Epithelial cell of prostate (primary cell): ENCODE results near the genes COPZ1 and GTSF1.

- RRBS, result 10% methylated on average over 14 of the region's 65 CpGs
Observed at GRCh38 chr12:53965623-53966947, 6.8 kb upstream of the HOXC11 start.

DNA sequence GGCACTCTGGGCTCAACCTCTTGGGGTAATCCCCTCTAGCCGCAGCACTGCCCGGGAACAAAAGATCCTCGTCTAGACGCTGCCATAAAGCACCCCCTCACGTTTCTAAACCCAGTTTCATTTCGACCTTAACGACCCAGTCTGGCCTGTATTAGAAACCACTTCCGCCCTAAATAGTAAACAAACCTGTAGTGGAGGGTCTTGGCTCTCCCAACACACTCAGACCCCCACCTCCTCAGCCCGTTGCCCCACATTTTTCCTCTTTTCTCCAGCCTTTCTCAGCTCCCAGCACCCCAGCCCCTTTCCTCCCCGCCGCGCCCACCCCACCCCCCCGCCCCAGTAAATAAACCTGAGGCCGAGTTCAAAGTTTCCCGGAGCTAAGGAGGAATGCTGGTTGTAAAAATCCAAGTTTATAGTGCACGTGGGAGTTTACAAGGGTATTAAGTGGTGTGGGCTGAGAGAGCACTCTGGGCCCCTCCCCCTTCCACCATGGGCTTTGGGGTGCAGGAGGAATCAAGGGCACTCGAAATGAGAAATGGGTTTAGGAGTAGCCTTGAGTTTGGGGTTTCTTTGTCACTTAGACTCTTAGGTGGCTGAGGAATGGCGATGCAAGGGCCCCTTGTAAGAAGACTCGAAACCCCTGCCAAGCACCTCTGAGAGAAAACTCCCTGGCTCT is 5.4 kb downstream of the HOXC11 start:
- RRBS, result no CpG with 5 or more reads among the region's 19 CpGs

DNA sequence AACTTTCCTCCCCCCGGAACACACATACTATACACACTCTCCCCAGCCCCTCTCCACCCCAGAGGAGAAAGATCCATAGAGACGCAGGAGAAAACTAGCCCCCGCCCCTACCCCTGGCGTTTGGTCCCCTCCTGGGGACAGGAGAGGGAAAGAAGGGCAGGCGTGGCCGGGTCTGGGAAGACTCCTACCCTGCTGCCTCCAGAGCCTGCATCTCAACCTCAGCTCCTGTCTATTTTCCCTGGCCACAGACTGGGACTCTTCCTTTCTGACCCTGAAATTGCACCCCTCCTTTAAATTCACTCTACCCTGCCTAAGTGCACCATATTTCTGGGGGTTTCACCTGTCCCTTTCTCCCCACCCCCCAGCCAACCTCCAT is 1.6 kb upstream of the HOXC9 start:
- RRBS, result no CpG with 5 or more reads among the region's 6 CpGs

GRCh38 chr12:54020930-54021588 is 7.2 kb upstream of the HOXC6 start:
- RRBS, result no CpG with 5 or more reads among the region's 21 CpGs

GRCh38 chr12:54037359-54038593 is 4.9 kb downstream of the HOXC5 start:
- RRBS, result no CpG with 5 or more reads among the region's 17 CpGs

DNA sequence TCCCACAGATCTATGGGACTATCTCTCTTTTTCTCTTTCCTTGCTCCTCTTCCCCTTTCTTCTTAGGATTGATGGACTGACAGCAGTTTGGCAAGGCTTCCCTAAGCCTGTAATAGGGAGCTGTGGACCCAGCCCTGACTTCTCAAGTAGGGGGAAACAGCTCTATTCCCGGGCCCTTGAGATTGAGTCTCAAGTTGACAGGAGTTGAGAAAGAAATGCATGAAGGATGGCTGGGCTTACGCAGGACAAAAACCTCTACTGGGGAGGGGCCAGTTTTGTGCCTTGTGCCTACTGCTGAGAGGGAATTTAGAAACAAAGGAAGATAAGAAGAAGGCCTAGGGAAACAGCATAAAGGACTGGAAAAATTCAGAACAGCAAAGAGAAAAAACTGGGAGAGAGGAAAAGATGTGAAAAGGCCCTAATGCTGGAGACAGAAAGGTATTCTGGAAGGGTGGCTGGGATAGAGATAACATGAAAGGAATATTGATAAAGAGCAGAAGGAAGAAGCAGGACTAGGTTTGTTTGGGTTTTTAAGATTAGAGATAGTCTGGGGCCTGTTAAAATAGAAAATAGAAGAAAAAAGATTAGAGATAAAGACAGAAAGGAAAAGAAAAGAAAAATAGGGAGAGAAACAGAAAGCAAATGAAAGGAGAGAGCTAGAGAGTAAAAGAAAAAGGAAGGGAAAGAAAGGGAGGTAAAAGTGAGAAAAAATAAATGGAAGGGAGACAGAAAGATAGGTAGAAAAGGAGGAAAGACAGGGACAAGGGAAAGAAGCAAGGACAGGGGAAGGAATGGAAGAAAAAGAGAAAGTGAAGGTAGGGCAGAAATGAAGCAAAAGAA is 60.1 kb downstream of the SMUG1 start:
- RRBS, result no CpG with 5 or more reads among the region's 2 CpGs

- RRBS, result no CpG with 5 or more reads among the region's 12 CpGs
Observed at GRCh38 chr12:54135212-54136070, 53.3 kb downstream of the SMUG1 start.

GRCh38 chr12:54196305-54196799 is 7.6 kb upstream of the SMUG1 start:
- RRBS, result no CpG with 5 or more reads among the region's 9 CpGs

- RRBS, result no CpG with 5 or more reads among the region's 4 CpGs
Observed at GRCh38 chr12:54262406-54263060, 17.4 kb downstream of the CBX5 start.

GRCh38 chr12:54298972-54299564 is 1.7 kb downstream of the NFE2 start:
- RRBS, result no CpG with 5 or more reads among the region's 3 CpGs

GRCh38 chr12:54325040-54325780 is at the start of gene COPZ1:
Gene COPZ1, plus strand, starts transcription at chr12:54325131.
- RRBS, result 0% methylated on average over 3 of the region's 22 CpGs

DNA sequence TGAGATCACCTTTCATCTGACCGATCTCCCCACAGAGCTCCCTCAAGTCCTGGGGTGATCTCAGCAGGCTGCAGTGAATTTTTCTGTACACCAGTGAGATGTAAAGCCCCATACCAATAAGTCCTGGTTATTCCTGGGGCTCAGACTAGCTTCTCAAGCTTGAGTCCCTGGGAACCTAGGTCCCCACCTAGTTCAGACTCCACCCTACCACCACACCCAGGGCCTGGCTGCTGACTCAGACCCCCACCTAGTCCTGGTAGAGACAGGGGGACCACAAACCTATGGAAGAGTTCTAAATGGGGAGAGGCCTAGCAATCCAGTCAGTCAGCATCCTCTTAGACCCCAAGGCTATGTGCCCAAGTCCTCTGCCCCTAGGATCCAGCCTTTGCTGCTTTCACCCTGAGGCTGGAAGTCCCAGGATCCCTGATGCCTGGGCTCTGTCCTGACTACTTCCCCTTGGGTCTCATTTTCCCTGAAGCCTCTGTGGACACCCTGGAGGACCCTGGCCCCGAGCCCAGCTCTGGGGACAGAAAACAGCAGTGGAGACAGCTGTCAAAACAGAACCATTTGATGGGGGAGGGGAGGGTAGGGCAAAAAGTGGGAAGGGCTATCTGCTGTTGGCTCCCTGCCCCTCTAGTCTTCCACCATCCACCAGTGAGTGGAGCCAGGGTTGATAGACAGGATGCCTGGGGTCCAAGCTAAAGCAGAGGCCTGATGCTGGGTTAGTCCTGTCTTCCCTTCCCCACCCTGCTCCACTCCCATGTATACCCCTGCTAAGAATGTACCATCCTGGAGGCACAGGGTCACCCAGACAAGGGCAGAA is 10.1 kb upstream of the GPR84 start:
- RRBS, result no CpG with 5 or more reads among the region's 2 CpGs

- RRBS, result no CpG with 5 or more reads among the region's 2 CpGs
Observed at GRCh38 chr12:54375174-54375605, 9.3 kb downstream of the ZNF385A start.

DNA sequence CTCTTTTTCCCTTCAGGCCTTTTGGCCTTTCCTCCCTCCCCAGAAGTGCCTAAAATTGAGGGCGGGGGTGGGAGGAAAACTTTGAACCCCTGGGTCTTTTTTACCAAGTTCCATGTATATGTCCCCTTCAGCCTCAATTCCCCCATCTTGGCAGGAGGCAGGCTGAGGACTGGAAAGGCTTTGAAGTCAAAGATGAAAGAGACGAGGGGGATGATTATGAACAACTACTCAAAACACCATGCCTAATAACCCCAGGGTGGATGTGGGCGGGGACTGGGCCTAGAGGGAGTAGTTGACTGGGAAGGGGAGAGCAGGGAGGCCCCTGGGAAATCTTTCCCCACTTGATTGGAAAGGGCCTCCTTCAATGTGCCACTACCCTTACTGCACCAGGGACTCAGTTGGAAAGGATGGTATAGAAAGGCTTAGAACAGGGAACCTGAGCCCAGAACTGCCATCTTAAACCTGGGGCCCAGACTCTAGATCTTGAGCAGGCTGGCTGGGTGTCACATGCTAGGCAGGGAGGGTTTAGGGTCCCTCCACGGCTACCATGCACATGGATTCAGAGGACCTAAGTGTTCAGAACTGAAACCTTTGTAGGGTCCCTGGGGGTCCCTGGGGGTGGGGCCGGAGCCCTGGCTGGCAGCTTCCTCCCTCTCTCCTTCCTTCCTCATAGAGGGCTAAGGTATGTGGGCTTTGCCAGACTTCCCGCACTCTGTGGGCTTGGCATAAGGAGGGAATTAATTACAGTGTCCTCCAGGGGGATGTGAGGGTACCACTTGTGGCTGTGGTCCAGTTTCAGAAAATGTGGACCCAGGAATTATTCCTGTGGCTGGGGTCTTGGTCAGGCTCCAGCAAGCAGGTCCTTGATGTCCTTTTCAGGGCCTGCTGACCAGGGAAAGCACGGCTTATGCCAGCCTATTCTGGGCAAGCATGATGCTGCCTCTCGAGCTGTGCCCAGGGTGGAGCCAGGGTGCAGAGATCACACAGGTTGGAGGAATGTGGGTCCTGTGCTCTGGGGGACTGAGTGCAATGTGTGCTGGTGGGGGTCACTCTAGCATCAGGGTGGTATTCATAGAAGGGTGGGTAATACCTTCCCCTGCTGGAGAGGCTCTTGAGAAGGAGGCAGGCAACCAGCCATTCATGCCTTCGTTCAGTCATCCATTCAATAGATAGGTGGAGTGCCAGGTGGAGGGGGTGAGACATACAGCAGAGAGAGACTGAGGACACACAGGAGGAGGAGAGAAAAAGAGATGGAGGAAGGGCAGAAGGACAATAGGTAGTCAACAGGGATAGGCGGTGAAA is 4.6 kb upstream of the ZNF385A start:
- RRBS, result no CpG with 5 or more reads among the region's 10 CpGs

GRCh38 chr12:54394546-54395529 is 10.3 kb upstream of the ZNF385A start:
- RRBS, result no CpG with 5 or more reads among the region's 4 CpGs

- RRBS, result no CpG with 5 or more reads among the region's 3 CpGs
Observed at GRCh38 chr12:54395530-54396707, 11.4 kb upstream of the ZNF385A start.

DNA sequence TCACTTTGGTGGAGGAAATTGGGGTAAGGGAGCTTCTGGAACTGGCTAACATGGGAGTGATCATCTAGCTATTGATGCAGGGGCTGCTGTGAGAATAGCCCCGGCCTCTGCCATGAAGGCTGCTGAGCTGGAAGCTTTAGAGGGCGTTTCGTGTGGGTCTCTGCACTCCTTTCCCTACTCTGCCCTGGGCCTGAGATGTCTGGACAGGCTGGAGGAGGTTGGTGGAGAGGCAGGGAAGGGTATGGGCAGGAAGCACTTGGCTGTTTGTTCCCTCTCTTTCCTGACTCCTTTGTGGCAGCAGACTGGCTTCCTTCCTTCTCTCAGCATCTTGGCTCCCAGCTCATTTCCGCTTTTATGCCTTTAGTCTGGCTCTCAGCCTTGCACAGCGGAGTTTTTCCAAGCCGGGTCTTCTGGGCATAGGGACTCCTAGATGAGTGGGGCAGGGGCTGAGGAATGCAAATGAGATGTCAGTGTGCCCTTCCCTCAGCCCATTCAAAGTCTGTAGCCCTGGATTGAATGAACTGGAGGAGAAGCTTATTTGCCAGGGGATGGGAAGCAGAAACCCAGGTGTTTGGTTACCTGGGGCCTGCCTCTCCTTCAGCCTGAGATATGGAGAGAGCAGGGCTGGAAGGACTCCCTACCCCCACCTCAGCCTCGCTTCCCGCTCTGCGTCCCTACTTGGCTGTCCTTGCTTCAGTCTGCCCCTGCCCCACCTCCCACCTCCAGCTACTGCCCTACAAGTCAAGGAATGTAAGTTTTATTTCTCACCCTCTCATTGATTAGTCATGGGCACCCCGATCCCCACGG is 9.0 kb upstream of the ITGA5 start:
- RRBS, result no CpG with 5 or more reads among the region's 11 CpGs

GRCh38 chr12:54439406-54439918 is 20.4 kb upstream of the ITGA5 start:
- RRBS, result no CpG with 5 or more reads among the region's 3 CpGs

GRCh38 chr12:54473463-54474035 is at the start of gene GTSF1:
Gene GTSF1, minus strand, starts transcription at chr12:54473602.
- RRBS, result 94% methylated on average over 5 of the region's 20 CpGs

GRCh38 chr12:54522928-54523844 is 25.6 kb downstream of the NCKAP1L start:
- RRBS, result no CpG with 5 or more reads among the region's 7 CpGs